HT1080 (cell line): ENCODE measurements around the genes LACTB and APH1B.

RAMPAGE:
- cytosol, long total RNA = no peak
- long total RNA = no peak
- nucleus, long total RNA = no peak
Measured at GRCh38 chr15:63054111-63054792, 11.7 kb downstream of the TPM1 start.

DNA sequence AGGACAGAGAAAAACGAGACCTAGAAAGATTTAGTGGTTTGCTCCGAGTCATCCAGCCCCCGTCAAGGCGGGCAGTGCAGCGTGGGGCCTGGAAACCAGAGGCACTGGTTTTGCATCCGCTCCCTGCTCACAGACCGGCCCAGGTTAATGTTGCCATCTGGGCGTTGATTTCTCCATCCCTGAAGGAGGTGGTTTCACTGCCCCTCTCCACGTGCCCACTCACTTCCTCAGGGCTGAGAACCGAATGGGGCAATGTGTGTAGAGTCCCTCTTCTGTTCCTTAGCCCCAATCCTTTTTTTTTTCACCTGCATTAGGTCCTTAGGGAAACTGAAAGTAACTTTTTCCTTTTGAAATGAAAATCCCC is 32.8 kb downstream of the TPM1 start:
RAMPAGE:
- cytosol, long total RNA = no peak
- long total RNA = no peak
- nucleus, long total RNA = no peak

RAMPAGE:
- cytosol, long total RNA = no peak
- long total RNA = no peak
- nucleus, long total RNA = no peak
Measured at GRCh38 chr15:63121399-63121939, at the start of gene LACTB. TSS of gene LACTB (plus strand) at chr15:63121861.

DNA sequence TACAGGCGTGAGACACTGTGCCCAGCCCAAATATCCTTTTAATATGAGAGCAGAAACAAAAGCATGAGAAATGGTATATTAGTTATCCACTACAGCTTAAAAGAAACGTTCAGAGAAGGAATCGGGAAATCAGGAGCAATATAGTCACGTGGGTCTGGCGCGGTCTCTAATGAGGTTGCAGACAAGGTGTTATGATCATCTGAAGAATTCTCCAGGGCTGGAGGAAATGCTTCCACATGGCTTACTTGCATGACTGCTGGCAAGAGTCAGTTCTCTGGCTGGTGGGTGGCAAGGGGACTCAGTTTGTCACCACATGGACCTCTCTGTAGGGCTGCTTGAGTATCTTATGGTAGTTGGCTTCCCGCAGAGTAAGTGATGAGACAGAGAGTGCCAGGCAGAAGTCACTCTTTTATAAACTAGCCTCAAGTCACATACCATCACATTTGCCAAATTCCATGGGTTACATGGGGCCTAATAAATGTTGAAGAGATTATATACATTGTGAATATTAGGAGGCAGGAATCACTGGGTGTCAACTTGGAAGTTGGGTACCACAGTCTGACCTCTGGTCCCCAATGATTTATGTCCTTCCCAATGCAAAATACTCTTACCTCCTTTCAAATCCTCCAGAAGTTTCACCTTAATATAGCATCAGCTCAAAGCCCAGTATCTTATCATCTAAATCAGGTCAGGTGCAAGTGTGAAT is 14.7 kb downstream of the RPS27L start:
RAMPAGE:
- cytosol, long total RNA = no peak
- long total RNA = no peak
- nucleus, long total RNA = no peak

GRCh38 chr15:63212364-63213182 is 23.2 kb downstream of the RAB8B start:
RAMPAGE:
- cytosol, long total RNA = no peak
- long total RNA = no peak
- nucleus, long total RNA = no peak

RAMPAGE:
- cytosol, long total RNA = no peak
- long total RNA = no peak
- nucleus, long total RNA = no peak
Measured at GRCh38 chr15:63234282-63234868, 43.0 kb upstream of the APH1B start.

RAMPAGE:
- cytosol, long total RNA = no peak
- long total RNA = start-site peak on the plus strand at chr15:63277564-63277608, 29 reads
- nucleus, long total RNA = no peak
Measured at GRCh38 chr15:63276976-63278012, at the start of gene APH1B. TSS of gene APH1B (plus strand) at chr15:63277605.

RAMPAGE:
- cytosol, long total RNA = no peak
- long total RNA = no peak
- nucleus, long total RNA = no peak
Measured at GRCh38 chr15:63371509-63372091, 10.0 kb downstream of the CA12 start.

GRCh38 chr15:63460176-63460779 is 44.1 kb upstream of the USP3 start:
RAMPAGE:
- cytosol, long total RNA = no peak
- long total RNA = no peak
- nucleus, long total RNA = no peak

GRCh38 chr15:63490113-63490616 is 14.2 kb upstream of the USP3 start:
RAMPAGE:
- cytosol, long total RNA = no peak
- long total RNA = no peak
- nucleus, long total RNA = no peak

RAMPAGE:
- cytosol, long total RNA = no peak
- long total RNA = no peak
- nucleus, long total RNA = no peak
Measured at GRCh38 chr15:63553477-63553862, 43.7 kb upstream of the FBXL22 start.

DNA sequence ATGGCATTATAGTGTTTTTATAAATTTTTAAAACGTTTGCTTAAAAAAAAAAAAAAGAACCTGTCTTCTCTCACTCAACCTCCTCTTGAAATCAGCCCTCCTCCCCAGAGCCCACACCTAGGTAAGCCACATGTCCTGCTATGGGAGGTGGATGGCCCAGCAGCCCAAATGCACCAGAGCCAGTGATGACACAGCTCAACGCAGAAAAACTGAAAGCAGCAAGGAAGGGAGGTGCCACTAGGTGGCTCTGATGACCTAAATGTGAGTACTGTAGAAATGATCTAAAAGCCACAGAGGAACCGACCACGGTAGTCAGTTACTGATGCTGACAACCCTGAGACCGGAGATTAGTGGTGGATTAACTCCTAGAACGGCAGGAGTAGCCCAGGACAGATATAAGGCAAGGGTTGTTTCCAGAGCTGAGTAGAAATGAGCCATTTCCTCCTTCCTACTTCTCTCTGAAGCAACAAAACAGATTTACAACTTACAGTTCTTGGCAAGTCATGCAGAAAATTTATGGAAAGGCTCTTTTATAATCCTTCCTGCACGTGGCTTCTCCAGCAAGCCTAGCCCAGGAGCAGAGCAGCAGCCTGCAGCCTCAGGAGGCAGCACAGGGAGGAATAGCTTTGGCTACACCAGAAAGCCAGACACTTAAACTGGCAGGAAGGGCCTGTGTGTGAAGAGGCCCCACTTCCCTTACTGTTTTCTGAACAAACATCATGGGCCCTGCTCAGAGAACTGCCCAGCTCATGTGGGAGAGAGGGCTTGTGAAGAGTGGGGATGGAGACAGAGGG is 13.1 kb downstream of the FBXL22 start:
RAMPAGE:
- cytosol, long total RNA = no peak
- long total RNA = no peak
- nucleus, long total RNA = no peak

GRCh38 chr15:63630312-63630905 is 33.2 kb downstream of the FBXL22 start:
RAMPAGE:
- cytosol, long total RNA = no peak
- long total RNA = no peak
- nucleus, long total RNA = no peak

RAMPAGE:
- cytosol, long total RNA = no peak
- long total RNA = no peak
- nucleus, long total RNA = no peak
Measured at GRCh38 chr15:63672719-63673401, 75.7 kb downstream of the FBXL22 start.

GRCh38 chr15:63756487-63756773 is 77.3 kb downstream of the HERC1 start:
RAMPAGE:
- cytosol, long total RNA = no peak
- long total RNA = no peak
- nucleus, long total RNA = no peak

RAMPAGE:
- cytosol, long total RNA = no peak
- long total RNA = no peak
- nucleus, long total RNA = no peak
Measured at GRCh38 chr15:63925993-63926336, 92.2 kb upstream of the HERC1 start.

RAMPAGE:
- cytosol, long total RNA = no peak
- long total RNA = no peak
- nucleus, long total RNA = no peak
Measured at GRCh38 chr15:63939190-63940193, 105.7 kb upstream of the HERC1 start.

RAMPAGE:
- cytosol, long total RNA = no peak
- long total RNA = no peak
- nucleus, long total RNA = no peak
Measured at GRCh38 chr15:64013643-64014095, 32.6 kb downstream of the DAPK2 start.

DNA sequence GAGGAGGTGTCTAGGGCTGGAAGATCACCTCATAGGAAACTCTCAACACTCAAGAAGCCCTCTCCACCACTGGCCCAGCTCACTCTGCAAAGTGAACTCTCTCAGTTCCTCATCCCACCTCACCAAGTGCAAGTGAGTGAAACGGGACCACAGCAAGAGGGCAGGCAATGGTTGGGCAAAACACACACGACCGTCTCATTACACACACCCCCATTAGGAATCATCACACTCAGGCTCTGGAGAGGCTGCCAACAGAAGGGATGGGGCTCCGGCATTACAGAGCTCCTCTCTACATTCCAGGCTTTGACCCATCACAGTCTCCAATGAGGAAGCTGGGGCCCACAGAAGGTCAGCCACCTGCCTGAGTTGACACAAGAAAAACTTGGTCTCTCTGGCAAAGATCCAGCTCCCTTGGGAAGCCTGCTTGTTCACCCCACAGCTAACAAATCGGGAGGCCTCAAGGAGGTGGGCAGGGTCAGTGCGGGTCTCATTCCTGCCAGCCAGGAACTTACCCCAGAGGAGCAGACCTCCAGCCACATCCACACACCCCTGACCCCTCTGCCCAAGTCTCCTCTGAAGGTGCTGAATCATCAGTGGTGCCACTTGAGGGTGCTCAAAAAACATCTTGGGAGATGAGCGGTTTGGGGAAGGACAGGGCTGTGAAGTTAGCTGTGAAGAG is 1.5 kb downstream of the DAPK2 start:
RAMPAGE:
- cytosol, long total RNA = no peak
- long total RNA = no peak
- nucleus, long total RNA = no peak

RAMPAGE:
- cytosol, long total RNA = no peak
- long total RNA = no peak
- nucleus, long total RNA = no peak
Measured at GRCh38 chr15:64592660-64593318, 132.4 kb downstream of the ZNF609 start.